Vagina (tissue), 1 donor: ENCODE measurements around a stretch of chr6.

GRCh38 chr6:159732158-159732726 lies 4.9 kb downstream of the WTAP start:
- PRO-cap, result no peak
- RAMPAGE, long total RNA, result no peak

GRCh38 chr6:159749155-159749726 lies 12.6 kb upstream of the ACAT2 start:
- PRO-cap, result no peak
- RAMPAGE, long total RNA, result no peak

GRCh38 chr6:159916848-159917210 lies 26.0 kb downstream of the MAS1 start:
- PRO-cap, result no peak
- RAMPAGE, long total RNA, result no peak

DNA sequence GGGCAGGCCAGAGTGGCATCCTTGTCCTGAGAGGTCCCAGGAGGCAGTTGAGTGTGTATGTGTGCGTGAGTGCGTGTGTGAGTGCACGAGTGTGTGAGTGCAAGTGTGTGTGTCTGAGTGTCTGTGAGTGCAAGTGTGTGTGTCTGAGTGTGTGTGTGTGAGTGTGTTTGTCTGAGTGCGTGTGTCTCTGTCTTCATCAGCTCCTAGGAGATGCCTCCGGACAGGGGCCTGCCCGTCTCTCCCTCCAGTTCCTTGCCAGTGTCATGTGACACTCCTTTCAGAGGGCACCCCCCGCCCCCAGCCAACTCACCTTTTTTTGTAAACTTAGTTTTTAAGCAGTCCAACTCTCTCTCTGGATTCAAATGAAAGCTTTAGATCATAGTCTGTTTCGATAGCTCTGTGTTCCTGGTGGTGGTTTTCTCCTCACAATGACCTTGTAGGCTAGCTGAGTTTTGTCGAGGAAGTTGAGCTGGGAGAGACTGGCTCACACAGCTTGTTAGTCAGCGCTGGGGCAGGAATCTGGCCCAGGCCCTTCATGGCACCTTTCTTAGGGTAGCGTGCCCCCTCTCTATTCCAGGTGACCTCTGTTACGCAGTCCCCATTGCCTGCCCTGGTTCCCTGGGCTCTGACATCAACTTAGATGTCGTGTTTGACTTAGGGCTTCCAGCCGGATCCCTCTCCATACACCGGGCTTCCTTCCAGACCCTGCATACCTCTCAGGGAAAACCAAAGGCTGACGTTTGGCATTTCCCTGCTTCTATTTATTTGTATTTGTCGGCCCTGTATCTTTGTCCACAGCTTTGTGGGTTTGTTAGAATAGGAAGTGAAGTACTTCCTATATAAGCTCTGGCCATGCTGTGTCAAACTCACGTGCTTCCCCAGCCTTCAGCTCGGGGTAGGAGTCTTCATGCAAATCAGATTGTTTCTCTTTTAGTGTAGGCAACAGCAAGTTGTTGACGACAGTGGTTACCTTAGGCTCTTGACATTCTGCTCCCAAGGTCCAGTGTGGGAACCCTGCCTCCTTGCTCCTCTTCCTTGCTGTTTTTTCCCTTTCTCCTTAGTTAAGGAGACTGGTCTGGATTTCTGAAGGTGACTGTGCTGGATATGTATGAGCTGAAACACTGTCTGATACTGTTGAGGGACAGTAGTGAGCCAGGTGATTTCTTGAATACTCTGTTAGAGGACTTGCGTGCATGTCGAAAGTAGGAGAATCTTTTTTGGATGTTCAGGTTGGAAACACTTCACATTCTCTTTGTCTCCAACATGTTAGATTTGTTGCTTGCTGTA lies 12.8 kb downstream of the IGF2R start:
- PRO-cap, result no peak
- RAMPAGE, long total RNA, result no peak

GRCh38 chr6:159999024-159999603 lies 30.2 kb downstream of the IGF2R start:
- PRO-cap, result no peak
- RAMPAGE, long total RNA, result start-site peak on the plus strand at chr6:159999471-159999475, 5 reads

DNA sequence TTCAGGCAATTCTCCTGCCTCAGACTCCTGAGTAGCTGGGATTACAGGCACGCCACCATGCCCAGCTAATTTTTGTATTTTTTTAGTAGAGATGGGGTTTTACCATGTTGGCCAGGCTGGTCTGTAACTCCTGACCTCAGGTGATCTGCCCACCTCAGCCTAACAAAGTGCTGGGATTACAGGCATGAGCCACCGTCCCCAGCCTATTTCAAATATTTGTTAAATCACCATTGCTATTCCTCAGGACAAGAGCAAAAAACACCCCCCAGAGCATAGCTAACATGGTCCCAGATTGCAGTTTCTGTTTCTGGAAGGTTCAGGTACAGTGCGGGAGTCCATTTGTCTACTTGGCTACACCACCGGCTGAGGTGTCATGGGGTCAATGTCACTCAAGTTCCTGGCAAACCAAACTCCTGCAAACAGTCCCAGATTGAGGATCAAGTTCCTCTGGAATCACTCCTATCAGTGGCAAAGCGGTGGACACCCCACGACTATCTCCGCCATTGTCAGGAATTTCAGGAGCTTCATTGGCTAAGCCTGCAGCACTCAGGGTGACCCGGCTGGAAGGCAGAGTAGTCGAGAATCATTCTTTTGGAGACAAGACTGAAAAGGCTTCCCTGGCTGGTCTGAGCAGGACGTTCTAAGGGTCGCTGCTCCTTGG lies 41.7 kb downstream of the SLC22A1 start:
- PRO-cap, result no peak
- RAMPAGE, long total RNA, result no peak

DNA sequence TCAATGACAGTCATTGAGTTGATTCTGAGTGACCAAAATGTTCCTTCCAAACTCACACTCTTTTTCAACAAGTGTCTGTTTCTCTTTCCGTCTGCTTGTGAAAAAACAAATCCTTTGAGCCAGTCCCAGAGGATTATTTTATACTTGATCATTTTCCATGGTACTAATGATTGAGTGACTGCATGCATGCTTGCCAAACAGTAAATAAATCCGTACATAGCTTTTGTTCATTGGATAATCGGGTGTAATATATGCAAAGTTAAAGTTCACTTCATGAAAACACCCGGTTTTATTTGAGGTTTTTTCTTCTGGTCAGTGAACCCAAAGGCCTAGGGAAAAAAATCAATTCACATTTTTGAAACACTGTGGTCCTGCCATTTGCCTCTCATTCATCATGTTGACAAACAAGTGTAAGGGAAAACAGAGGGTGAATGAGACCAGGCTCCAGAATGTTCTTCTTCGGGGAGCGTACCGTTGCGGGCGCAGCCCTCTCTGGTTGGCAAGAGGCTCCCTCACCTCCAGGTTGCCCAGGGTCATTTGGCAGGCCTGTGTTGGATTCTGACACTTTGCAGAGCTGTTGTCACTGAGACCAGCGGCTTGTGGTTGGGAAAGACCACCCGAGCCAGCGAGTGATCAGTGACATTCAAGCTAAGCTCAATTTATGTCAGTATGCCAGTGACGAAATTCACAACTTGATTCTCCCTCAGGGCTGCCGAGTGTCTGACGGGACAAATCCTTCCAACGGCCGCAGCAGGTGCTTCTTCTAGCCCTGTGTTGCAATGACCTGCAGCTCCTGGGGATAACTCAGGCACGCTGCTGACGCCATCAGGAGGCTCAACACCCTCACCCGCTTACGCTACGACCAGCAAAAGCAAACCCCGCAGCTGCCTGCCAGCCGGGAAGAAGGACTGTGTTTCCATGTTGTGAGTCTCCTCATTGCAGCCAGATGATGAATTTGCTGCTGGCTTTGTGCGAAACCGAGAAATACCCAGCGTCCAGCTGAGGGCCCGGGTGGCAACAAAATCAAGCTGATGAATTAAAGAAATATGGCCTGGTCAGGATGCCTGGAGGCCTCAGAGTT lies 16.8 kb upstream of the SLC22A2 start:
- PRO-cap, result no peak
- RAMPAGE, long total RNA, result no peak

GRCh38 chr6:160349685-160350168 lies 1.5 kb downstream of the SLC22A3 start:
- PRO-cap, result no peak
- RAMPAGE, long total RNA, result no peak

GRCh38 chr6:160437728-160438511 lies 89.7 kb downstream of the SLC22A3 start:
- PRO-cap, result no peak
- RAMPAGE, long total RNA, result start-site peak on the plus strand at chr6:160437816-160437964, 9 reads

GRCh38 chr6:160507200-160507913 lies 156.7 kb downstream of the LPA start:
- PRO-cap, result no peak
- RAMPAGE, long total RNA, result no peak

- PRO-cap, result no peak
- RAMPAGE, long total RNA, result no peak
These were observed 36.7 kb downstream of the PLG start for GRCh38 chr6:160738591-160739351.

DNA sequence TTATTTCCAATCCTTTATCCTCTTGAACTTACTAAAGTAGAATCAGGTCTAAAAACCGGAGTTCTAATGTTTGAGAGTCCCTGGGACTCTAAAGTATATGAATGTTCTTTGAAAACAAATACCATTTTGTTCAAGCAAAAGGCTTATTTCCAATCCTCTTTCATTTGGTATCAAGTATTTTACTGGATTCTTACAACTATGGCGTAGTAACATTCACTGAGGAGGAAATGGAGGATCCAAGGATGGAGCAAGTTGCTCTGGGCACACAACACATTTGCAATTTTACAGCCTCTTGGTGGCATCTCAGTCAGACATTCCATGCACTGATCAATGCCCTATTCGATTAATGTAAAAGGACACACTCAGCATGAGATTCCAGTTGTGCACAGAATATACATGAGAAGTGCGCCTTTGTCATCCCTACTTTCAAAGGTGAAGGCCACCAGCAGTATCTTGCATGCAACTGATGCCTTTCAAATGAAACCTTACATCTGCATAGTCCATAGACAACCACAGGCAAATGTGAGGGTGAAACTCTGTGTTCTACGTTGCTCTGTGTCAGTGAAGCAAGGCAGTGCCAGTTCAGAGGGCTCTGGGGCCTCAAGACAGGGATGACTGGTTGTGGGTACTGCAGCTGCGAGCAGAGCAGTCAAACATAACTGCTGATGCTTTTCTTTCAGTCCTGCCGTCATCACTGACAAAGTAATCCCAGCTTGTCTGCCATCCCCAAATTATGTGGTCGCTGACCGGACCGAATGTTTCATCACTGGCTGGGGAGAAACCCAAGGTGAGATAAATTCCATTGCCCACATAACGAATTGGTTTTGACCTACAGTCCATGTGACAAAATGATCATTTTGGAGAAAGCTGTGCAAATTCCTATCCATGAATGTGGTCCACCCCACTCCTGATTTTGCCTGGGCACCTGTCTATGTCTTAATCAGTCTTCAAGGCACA lies 38.9 kb downstream of the PLG start:
- PRO-cap, result no peak
- RAMPAGE, long total RNA, result no peak

DNA sequence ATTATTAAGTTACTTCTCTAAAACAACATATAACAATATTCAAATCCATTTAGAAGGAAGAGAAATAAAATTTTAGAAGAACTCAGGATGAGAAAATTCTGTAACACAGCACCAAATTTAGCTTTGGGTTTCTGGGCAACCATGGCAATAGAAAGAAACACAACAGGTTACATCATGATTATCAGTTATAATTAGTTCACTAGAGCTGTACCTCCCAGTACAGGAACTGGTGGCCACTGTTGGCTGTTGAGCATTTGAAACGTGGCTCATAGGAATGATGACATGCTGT lies 23.8 kb upstream of the MAP3K4 start:
- PRO-cap, result no peak
- RAMPAGE, long total RNA, result no peak

GRCh38 chr6:161242862-161243845 lies 30.7 kb downstream of the AGPAT4 start:
- PRO-cap, result no peak
- RAMPAGE, long total RNA, result no peak

DNA sequence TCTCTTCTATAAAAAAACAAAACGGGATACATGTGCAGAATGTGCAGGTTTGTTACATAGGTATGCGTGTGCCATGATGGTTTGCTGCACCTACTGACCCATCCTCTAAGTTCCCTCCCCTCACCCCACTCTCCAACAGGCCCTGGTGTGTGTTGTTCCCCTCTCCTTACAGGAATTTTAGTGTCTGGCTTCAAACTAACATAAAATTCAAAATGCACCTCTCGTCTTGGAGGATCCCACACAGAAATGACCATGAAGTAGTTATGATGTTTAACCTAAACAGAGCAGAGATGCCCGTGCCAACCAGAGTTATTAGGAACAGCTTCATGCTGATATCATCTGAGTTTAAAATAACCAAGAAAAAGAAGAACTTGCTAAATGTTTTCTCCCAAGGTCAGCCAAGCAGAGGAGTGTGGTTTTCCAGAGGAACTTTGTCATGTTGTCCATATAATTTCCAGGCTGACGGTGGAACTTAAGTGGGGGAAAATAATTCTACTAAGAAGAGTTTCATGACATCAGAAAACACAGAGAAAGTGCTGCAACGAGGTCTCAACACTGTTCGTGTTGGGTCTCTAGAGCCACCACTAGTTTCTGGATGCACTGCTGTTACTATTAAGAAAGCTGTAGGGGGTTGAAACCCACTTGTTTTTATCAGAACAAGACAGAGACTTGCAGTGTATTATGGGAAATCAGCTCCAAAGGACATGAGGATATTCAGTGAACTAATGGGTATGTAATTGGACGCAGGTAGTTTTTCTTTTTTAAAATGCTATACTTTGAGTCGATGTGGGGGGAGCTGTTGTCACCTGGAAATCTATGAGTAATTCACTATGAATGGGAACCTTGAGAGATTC lies 5.3 kb downstream of the AGPAT4 start:
- PRO-cap, result no peak
- RAMPAGE, long total RNA, result no peak

DNA sequence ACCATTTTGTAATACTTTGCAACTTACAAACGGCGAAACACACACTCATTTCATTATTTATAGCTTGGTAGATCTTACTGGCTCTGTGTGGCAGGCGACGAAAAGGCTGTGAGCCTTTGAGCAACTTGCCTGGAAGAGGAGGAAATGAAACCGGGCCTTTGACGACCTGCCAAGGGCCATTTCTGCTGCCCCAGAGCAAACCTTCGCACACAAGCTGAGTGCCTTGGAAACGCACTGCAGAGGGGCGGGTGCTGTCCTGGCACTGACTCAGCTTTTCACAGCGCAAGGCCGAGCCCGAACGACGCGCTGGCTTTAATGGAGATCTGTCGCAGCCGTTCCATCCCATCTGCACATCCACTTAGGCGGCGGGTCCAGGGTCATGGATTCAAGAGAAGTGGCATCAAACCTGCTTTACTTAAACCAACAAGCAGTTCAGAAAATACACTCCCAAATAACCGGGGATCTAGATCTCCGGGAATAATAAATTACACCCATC lies 101.7 kb upstream of the AGPAT4 start:
- PRO-cap, result no peak
- RAMPAGE, long total RNA, result no peak

DNA sequence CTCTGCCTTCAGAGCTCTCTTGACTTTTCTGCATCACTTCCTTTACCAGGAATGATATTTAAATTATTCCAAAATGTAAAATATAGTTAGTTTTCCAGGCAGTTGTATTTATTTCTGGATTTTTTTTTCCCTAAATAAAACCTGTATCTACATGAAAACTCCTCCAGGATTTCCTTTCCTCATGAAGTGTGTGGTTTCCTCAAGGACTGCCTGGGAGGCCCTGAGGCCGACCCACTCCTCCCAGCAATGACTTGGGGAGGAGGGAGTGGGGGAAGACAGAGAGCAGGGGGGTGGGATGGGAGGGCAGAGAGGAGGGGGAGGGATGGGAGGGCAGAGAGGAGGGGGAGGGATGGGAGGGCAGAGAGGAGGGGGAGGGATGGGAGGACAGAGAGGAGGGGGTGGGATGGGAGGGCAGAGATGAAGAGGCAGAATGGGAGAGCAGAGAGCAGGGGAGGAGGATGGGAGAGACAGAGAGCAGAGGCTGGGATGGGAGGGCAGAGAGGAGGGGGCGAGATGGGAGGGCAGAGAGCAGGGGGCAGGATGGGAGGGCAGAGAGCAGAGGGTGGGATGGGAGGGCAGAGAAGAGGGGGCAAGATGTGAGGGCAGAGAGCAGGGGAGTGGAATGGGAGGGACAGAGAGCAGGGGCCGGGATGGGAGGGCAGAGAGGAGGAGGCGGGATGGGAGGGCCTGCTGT lies 161.9 kb upstream of the AGPAT4 start:
- PRO-cap, result no peak
- RAMPAGE, long total RNA, result no peak

DNA sequence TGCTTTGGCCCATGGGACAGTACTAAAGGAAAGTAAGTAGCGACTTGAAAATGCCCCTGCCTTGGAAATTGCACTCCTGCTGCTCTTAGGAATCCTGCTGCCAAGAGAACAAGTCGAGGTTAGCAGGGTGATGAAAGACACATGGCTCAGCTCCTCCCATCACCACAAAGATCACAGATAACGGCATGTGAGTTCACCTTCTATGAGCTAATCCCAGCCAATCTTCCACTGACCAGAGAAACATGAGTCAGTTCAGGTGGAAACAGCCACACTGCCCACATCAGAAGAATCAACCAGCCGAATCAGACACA lies 106.4 kb downstream of the PRKN start:
- PRO-cap, result no peak
- RAMPAGE, long total RNA, result no peak

DNA sequence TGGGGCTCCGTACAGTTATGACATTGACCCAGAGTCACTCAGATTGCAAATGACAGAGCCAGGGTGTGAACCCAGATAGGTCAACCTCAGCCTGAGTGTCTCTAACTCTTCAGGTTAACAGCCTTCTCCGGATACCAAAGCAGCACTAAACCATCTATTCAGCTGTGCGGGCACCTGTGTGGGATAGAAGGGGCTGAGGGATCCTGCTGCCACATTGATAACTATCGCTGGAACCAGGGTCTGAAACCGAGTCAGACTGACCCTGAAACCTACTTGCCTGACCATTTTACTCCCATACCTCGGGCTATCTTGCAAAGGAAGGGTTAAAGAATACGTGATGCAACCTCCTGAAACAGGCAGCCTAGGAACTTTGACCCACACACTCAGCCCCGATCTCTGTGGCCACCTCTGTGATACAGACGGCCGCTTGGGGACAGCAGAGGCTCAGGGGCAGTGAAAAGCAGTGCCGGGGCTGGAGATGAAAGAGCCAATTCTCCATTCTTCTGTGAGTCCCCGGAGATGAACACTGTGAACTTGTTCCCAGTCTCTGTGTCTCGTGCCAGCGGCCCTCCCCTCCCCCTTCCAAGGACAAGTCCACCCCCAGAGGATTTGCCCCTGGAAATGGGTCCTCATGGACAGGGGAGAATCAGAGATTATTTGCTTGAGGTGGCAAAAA lies 233.4 kb upstream of the QKI start:
- PRO-cap, result no peak
- RAMPAGE, long total RNA, result no peak

DNA sequence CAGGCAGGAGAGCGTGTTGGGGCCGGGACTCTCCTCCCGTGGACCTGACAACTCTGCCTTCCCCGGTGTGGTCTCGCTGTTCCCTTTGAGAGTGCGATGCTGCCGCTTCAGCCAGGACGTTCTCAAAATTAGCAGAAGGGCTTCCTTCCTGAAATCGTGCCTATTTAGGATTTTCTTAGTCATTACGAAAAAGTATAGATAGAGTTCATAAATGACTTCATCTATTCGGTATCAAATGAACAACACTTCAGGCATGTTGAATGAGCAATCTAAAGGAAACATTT lies 104.8 kb upstream of the QKI start:
- PRO-cap, result no peak
- RAMPAGE, long total RNA, result no peak